Daoy (cell line): ENCODE measurements around a stretch of chr7.

GRCh38 chr7:131684-132245, 60.6 kb upstream of the FAM20C start:
- RAMPAGE, long total RNA, result no peak

- RAMPAGE, long total RNA, result no peak
Measured at GRCh38 chr7:155431-156058, 36.8 kb upstream of the FAM20C start.

DNA sequence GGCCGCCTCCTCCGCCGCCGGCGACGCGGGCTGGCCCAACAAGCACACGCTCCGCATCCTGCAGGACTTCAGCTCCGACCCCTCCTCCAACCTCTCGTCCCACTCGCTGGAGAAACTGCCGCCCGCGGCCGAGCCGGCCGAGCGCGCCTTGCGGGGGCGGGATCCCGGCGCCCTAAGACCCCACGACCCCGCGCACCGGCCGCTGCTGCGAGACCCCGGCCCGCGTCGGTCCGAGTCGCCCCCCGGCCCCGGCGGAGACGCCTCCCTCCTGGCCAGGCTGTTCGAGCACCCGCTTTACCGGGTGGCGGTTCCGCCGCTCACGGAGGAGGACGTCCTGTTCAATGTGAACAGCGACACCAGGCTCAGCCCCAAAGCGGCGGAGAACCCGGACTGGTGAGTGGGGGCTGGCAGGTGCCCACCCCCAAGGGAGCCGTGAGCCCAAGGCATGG, 1.1 kb downstream of the FAM20C start:
- RAMPAGE, long total RNA, result no peak

- RAMPAGE, long total RNA, result no peak
Measured at GRCh38 chr7:195476-196025, 3.2 kb downstream of the FAM20C start.

GRCh38 chr7:207539-207997, 15.2 kb downstream of the FAM20C start:
- RAMPAGE, long total RNA, result no peak

DNA sequence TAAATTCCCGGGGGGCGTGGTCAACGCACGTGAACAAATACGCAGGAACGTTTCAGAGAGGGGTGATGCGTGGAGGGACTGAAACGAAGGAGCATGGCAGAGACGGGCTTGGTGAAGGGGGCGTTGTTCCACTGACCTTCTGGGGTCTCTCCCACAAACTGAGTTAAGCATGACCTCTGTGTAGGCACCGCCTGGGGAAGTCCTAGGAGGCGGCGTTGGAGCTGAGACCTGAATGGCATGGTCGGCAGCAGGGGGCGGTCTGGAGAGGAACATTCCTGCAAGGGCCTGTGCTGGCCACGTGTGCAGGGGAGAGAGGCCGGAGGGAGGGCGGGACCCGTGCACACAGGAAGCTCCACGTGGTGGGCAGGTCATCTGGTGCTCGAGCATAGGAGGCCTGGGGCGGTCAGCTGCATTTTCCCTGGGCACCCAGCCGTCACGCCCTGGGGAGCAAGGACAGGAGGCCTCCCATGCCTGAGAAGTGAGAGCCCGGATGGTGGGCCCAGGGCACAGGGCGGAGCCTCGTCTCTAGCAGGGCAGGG, 28.1 kb downstream of the FAM20C start:
- RAMPAGE, long total RNA, result no peak

GRCh38 chr7:230127-230647, 37.8 kb downstream of the FAM20C start:
- RAMPAGE, long total RNA, result no peak

GRCh38 chr7:240036-241290, 48.1 kb downstream of the FAM20C start:
- RAMPAGE, long total RNA, result no peak

DNA sequence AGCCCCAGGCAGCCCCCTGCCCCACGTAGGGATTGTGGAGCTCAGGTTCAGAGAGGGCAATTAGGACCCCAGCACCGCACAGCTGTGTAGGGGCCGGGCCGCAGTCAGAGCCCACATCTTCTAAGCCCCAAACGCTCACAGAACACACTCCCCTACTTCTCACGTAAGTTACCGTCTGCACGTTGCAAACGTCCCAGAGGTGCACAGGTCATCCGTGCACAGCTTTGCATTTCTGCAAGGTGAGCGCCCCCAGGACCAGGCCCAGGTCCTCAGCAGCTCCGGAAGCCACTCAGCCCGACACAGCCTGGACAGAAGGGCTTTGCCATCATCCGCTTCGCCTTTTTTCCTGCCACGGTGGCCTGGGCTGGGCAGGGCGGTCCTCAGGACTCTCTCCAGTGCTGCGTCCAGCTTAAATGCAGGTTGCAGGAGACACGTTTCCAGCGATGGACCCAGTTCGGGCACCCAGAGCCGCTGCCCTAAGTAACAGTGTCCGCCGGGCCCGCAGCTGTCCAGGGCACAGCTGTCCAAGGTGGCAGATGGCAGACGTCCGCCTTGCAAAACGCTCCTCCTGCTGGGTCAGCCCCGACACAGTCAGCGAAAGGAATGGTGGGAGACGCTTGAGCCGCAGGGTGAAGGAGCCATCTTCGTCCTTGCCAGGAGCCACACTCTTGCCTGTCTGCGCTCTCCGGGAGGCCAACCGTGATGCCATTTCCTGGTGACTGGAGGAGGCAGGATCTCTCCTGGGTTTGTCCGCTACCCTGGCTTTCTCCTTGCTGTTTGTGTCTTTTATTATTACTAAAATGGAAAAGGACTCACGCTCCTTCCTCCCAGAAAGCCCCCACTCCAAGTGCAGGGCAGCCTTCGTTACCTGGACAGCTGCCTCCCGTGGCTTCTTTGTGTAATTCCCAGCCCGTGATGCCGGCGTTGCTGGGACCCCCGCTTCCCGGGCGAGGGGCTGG, 37.0 kb upstream of the FOXL3 start:
- RAMPAGE, long total RNA, result no peak

DNA sequence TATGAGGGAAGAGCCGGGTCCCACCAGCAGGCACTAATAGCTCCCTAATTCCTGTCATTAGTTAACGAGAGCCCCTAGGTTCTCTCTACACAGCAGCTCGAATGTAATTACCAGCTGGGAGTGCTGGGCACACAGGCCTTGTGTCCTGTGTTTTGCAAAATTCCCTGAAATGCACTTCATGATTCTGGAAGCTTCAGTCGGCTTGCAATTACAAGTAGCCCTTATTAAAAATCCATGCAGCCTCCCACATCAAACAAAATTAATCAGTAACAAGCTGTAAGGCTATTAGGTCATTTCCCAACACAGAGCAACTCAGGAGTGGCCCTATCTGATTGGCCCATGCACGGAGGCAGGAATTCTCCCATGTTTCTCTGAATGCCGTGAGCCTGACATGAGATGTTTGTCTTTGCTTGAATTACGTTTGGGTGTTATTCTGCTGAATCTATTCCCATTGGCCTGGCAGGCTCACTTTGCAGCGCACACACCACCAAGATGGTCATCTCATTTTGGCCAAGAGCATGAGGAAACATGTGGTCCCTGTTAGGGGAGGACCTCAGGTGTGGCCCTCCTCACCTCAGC, 36.8 kb downstream of the FOXL3 start:
- RAMPAGE, long total RNA, result no peak

DNA sequence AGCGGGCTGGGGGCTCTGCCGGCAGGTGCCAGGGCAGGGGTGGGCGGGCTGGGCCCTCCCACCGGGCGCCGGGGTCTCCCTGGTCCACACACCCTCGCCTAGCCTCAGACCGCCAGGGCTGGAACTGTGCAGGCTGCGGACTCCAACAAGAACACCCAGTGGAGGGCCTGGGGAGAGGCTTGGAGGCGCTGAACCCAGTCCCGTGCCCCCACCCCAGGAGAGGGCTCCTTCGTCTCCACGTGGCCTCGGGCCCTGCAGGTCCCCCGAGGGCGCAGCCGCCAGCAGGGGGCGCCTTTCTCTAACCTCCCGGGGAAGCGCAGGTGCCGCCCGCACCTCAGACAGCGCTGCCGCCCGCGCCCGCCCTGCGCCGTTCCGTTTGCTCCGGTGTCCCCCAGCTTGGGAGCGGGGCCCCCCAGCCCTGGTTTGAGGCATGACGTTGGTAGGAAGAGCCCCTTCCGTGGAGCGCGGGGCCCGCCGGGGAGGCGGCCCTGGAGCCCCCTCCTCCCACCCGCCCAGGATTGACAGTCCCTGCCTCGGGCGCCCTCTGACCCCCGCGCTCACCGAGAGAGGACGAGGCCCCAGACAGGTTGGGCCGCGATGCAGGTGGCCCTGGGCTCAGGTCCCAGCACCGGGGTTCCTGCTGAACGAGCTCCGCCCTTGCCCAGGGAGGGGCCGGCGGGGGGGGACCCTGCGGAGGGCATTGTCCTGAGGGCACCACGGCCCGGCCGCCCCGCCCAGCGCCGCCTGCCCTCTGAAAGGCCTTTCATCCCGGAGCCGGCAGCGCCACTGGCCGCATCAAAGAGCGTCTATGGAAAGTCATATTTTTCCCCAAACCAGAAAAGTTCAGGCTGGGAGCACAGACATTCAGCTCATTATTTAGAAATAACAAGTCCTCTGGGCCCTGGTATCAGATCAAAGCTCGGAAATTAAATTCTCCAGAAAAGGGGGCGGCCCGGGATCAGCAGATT, 42.8 kb downstream of the FOXL3 start:
- RAMPAGE, long total RNA, result no peak

GRCh38 chr7:333495-333892, 43.5 kb downstream of the FOXL3 start:
- RAMPAGE, long total RNA, result no peak

GRCh38 chr7:351069-352264, 61.5 kb downstream of the FOXL3 start:
- RAMPAGE, long total RNA, result no peak

- RAMPAGE, long total RNA, result no peak
Measured at GRCh38 chr7:372706-373368, 82.9 kb downstream of the FOXL3 start.

- RAMPAGE, long total RNA, result no peak
Measured at GRCh38 chr7:379040-380472, 89.6 kb downstream of the FOXL3 start.

- RAMPAGE, long total RNA, result no peak
Measured at GRCh38 chr7:464922-465489, 54.6 kb downstream of the PDGFA start.

GRCh38 chr7:514441-514792, 5.2 kb downstream of the PDGFA start:
- RAMPAGE, long total RNA, result no peak

DNA sequence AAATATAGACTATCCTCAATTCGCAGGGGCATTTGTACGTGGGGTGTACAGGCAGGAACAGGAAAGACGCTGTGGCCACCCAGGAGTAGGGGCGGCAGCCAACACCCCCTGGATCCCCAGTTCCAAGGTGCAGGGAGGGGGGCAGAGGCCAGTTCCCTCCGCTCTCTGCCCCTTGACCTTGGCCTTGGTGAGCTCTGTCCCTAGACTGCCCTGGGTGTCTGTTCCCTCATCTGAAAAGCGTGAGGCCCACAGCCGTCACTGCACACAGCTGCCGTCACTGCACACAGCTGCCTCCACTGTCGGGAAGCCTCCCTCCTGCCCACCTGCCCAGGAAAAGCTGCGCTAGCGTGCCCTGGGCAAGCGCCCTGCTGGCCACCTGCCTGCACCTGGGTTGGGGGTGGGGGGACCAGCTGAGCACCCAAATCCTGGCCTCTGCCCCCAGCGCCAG, 3.7 kb upstream of the PDGFA start:
- RAMPAGE, long total RNA, result no peak

DNA sequence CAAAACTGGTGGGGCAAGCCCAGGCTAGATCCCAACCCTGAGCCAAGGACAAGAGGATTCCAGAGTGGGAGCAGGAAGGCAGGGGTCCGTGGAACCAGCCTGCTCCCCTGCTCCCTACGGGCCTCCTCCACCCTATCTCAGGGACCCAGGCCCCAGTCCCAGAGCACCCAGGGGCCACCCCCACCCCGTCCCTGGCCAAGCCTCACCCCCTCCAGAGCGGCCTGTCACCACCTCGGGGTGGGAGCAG, 20.3 kb upstream of the PDGFA start:
- RAMPAGE, long total RNA, result no peak

DNA sequence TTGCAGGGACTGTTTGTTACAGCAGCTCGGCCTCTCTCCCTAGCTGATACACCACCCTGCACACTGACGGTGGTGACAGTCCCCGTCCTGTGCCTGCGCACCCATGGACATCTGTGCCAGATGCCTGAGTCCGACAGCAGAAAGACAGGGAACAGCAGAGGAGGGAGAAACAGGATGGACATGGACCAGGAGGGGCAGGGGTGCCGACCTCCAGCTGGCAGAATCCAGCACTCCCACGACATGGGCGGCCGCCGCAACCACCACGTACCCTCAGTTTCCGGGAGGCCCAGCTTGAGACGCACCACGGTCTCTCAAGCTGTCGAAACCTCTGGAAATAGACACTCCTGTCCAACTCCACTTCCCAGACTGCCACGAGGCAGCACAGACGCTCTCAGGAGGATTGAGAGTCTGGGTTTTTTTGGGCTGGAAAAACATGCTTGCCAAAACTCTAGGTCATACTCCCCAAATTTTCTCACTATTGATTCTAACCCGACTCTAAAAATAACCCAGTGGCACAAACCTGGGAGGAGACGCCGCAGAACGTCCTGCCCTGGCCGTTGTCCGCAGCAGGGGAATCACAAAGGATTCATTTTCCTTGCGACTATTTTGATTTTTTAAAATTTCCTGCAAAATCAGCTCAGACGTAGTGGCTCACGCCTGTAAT, 37.9 kb upstream of the PDGFA start:
- RAMPAGE, long total RNA, result no peak